ENCODE results near the genes KCNIP2 and ARL3.

DNA sequence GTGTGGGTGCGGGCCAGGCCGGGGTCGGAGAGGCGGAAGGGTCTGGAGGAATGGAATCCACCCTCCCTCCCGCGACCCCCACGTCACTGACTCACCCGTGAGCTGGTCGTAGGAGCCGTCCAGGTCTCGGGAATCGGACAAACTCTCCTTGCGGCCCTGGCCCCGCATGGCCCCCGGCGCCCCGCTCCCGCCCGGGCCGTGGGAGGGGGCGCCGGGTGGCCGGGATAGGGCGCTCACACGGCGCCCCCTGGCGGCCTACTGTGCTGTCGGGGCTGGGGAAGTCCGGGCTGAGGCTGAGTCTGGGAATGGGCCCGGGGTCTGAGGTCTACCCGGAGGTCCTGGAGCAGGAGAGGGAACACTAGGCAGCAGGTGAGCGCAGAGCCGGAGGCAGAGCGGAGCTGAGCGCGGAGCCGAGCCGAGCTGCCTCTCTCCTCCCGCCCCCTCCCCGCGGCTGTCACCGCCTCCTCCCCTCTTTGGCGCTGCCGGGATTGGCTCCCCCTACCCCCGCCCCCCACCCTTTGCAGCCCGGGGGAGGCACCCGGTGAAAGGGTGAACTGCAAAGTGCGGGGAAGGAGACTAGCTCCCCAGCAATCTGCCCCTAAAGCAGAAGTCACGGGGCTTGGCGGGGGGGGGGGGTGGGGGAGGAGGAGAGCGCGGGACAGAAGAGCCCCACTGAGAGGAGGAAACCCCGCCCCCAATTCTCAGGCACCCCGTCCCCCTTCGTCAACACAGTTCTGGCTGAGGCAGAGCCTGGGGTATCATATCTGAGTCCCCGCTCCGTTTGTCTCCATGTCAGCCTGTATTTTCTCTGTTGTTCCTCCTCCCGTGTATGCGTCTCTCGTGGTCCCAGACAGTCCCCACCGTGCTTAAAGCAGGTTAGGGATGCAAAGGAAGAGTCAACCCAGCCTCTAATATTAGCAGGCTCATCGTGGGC is at the start of gene KCNIP2:
Gene KCNIP2 (minus strand): TSS at position 400 of the 934 bp plus-strand sequence.
- RRBS = 12% methylated on average over 14 of the region's 62 CpGs

DNA sequence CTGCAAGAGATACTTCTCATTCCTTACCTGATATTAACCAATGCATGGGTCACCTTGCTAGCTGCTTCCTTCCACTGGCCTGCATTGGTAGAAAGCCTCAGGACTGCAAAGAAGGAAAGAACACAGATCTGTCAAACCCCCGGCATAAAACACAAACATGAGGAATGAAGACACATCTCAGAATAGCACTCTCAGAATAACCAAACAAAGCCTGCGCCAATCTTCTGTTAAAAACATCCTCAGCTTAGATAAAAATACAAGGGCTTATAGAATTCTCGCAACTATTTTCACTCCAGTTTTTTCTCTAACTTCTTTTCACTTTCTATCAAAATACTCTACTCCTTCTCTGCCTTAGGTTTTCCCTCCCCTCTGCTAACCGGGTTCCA is 96.2 kb upstream of the KCNIP2 start:
- RRBS = no CpG with 5 or more reads among the region's 4 CpGs

DNA sequence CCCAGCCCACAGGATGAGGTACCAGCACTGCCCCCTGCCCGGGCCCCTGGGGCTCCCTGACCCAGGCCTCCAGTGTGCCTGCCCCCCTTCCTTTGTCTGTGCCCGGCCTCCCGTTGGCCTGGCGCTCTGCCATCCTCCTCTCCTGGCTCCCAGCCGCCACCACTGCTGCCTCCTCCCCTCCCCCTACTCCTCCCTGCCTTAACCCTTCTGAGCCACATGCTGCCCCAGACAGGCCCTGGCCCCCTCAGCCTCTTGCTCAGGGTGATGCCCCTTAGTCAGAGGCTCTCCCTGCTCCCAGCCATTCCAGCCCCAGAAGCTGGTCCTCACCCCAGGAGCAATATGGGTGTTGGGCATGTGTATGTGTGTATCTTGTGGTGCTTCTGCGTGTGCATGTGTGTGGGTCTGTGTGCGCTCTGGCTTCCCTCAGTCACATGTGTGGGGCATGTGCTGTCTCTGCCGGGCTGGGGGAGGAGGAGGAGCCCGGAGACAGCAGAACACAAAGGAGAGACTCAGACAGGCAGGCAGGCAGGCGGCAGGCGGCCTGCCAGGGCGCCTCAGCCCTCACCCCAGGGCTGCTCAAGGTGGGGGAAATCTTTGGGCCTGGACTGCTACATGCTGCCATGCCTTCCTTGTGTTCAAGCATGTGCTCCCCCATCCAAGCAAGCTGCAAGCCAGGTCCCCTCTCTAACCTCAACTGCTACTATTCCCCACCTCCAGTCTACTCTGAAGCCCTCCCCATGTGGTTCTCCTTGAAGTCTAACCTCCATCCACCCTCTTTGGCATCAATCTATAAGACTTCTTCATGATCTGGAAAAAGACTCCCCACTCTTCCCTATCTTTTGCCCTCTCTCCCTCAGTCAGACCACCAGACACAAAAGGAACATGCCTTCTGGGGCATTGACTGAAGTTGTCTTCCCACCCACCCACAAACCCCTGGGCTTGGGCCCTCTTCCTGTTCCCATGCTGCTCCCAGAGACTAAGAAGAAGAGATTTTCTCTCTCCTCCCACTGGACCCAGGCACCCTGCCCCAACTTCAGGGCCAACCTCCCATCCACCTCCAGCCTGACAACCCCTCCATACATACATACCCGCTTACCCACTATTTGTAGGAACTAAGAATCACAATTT is 2.3 kb downstream of the LDB1 start:
- RRBS = 5% methylated on average over 2 of the region's 13 CpGs

GRCh38 chr10:102132212-102132742 is 563 bp upstream of the PPRC1 start:
- RRBS = no CpG with 5 or more reads among the region's 15 CpGs

DNA sequence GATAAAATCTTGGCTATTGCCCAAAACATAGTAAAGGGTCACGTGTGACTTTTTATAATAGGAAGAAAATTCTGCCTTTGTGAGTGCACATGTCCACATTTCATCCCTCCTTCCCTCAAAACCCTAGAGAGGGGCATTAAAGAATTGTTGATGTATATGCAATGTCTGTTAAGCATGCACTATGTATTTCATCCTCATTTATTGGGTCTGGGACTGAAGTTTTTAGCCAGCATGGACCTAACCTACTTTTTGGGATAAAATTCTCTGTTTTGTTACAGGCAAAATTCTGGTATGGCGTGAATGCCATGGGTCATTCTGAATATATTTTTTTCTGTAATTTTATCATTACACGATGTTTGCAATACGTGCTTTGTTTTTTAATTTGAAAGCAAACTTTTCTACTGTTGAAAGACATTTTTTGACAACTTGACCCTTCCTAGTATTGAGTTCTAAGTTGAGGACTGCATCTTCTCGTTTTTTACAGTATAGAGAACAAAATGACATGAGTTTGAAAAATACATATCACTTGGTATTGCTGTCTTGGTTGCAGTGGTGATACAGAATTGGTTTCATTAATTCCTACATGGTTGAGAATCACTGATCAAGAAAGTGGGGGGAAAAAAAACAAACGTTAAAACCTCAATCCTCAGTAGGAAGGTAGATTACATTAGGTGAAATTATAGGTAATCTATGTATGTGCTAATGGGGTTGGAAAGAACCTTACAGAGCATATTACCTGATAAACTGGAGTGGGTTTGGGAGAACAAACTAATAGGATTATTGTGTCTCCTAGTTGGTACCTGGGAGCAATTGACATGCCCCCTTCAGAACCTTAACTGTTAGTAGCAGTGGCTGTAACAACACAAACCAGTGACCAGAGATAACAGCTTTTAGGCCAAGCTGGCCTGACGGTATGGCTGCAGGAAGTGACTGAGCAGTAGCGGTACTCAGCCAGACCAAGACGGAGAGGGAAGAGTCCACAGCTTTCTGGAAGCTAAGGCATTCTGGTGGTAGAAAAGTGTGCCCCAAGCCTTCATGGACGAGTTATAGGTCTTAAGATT is 10.8 kb downstream of the NOLC1 start:
- RRBS = no CpG with 5 or more reads among the region's 10 CpGs

- RRBS = no CpG with 5 or more reads among the region's 2 CpGs
Measured at GRCh38 chr10:102262825-102263559, 17.7 kb downstream of the GBF1 start.

GRCh38 chr10:102397879-102398376 is 2.4 kb downstream of the NFKB2 start:
- RRBS = 96% methylated on average over 1 of the region's 9 CpGs

GRCh38 chr10:102401218-102401714 is 5.8 kb downstream of the NFKB2 start:
- RRBS = 86% methylated on average over 3 of the region's 13 CpGs

DNA sequence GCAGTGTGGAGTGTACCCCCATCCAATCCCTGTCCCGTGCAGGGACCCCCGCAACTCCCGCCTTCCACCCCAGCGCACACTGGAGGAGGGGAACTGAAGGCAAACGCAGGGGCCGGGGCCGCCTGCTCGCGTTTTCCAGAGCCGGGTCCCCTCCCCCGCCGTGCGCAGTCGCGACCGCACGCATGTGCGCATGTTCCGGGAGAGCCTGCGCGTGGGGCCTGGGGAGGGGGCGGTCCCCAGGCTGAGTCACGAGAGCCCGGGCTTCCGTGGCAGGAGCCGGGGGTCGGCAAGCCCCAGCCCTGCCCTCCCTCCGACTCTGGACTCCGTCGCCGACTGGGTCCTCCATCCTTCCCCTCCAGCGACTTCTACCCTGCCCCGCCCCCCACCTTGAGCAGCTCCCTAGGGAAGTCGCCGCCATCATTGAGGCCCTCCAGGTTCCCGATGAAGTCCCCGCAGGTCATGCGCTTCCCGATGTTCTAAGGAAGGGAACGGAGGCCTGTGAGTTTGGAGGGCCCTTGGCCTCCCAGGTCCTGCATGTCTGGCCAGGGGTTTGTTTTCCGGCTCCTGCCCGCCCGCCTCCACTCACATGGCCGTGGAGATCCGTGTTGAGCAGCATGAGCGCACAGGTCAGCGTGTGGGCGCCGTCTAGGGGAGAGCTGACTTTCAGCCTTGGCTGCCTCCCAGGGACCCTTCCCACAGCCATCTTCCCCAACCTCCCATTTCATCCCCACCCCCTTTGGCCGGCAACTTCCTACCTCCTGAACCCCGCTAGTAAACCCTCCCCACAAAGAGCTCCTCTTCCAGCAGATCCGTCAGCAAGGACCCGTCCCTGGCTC is 7.9 kb downstream of the PSD start:
- RRBS = 2% methylated on average over 15 of the region's 53 CpGs

GRCh38 chr10:102421313-102421847 is 744 bp downstream of the FBXL15 start:
- RRBS = 1% methylated on average over 16 of the region's 44 CpGs

DNA sequence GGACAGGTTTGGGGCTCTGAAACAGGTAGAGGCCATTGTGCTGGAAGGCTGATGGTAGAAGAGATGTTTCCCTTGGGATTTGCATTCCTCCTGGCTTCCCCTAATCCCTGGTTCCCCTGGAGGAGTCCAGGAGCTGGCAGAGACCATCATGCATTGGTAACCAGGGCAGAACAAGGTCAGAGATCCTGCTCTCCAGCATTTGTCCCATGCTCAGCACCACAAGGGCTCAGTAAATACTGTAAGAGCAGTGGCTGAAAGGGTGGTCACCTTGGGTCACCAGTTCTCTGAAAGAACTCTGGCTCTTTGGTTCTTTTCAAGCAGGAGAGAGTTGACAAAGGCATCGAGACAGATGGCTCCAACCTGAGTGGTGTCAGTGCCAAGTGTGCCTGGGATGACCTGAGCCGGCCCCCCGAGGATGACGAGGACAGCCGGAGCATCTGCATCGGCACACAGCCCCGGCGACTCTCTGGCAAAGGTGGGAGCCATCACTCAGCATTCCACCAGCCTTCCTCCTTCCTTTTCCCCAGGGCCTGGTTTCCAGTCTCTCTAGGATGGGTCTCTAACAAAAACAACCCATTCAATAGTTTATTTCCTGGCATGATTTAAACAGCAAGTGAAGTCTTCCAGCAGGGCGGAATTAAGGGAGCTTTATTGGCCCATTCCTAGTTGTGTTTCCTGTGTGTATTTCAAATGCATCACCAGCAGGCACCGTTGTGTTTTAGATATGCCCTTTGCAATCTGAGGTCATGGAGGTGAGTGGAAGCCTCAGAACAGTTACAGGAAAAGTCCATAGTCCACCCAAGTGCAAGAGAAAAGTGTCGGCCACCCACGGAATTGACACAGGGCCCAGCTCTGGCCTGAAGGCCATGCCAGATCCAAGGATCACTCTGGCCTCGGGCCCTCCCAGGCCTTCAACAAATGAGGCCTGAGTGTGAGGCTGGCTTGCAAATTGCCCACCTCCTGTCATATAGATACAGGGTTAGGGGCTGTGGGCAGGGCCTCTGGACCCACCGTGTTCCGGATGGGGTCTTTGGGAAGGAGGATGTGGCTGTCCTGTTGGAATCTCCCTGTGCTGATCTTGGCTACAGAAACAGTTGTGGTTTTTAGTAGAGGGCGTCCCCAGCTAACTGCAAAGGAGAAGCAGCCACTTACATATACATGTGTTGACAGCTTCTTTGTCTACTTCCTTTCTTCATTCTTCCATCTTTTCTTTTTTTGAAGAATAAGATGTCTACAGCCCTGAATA is 47.0 kb upstream of the TRIM8 start:
- RRBS = no CpG with 5 or more reads among the region's 16 CpGs

DNA sequence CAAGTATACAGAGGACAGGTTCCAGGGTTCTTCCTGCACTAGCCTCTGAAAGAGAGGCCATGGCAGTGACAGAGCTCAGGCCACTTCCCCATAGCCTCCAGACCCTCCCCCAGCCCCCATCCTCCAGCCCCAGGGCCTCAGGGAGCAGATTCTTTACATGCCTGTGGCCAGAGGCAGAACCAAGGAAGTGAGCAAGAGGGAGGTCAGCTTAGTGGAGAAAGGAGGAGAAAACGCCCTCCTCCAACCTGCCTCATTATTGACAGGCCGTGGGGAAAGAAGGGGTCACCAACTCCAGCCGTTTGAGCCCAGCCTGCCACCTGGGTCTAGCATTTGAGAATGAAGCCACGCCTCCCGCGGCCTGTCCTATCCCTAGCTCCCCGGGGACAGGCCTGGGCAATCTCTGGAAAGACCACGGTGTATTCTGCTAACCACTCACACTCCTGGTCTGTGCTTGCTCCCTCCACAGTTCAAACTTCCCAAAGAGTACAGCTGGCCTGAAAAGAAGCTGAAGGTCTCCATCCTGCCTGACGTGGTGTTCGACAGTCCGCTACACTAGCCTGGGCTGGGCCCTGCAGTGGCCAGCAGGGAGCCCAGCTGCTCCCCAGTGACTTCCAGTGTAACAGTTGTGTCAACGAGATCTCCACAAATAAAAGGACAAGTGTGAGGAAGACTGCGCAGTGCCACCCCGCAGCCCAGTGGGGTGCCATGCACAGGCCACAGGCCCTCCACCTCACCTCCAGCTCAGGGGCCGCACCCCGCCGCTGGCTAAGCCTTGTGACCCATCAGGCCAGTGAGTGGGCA is 14.5 kb upstream of the TRIM8 start:
- RRBS = no CpG with 5 or more reads among the region's 17 CpGs

- RRBS = no CpG with 5 or more reads among the region's 2 CpGs
Measured at GRCh38 chr10:102631082-102631447, 13.2 kb upstream of the TRIM8 start.

GRCh38 chr10:102670883-102671223 is 26.6 kb downstream of the TRIM8 start:
- RRBS = no CpG with 5 or more reads among the region's 3 CpGs

GRCh38 chr10:102713441-102714706 is at the start of gene ARL3:
ARL3 (minus strand) TSS chr10:102714397.
- RRBS = 2% methylated on average over 16 of the region's 82 CpGs

DNA sequence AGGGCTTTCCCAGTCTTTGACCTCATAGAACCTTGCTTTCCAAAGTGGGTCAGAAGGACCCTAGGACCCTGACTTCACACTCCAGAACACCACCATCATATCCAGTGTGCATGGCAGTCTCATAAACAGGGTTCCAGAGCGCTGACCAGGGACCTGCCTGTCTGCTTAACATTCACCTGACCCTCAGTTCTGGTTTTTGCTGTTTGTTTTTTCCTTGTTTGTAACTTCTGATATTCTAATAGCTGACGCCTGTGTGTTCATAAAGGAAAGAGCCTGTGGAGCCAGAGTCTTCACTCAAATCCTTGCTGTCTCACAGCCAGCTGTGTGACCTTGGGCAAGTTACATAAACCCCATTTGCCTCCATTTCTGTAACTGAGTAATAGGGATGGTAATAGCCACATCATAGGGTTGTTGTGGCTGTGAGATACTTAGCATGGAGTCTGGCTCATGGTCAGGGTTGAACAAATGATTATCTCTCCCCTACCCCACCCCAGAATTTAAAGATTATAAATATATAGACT is 27.0 kb downstream of the WBP1L start:
- RRBS = no CpG with 5 or more reads among the region's 2 CpGs

DNA sequence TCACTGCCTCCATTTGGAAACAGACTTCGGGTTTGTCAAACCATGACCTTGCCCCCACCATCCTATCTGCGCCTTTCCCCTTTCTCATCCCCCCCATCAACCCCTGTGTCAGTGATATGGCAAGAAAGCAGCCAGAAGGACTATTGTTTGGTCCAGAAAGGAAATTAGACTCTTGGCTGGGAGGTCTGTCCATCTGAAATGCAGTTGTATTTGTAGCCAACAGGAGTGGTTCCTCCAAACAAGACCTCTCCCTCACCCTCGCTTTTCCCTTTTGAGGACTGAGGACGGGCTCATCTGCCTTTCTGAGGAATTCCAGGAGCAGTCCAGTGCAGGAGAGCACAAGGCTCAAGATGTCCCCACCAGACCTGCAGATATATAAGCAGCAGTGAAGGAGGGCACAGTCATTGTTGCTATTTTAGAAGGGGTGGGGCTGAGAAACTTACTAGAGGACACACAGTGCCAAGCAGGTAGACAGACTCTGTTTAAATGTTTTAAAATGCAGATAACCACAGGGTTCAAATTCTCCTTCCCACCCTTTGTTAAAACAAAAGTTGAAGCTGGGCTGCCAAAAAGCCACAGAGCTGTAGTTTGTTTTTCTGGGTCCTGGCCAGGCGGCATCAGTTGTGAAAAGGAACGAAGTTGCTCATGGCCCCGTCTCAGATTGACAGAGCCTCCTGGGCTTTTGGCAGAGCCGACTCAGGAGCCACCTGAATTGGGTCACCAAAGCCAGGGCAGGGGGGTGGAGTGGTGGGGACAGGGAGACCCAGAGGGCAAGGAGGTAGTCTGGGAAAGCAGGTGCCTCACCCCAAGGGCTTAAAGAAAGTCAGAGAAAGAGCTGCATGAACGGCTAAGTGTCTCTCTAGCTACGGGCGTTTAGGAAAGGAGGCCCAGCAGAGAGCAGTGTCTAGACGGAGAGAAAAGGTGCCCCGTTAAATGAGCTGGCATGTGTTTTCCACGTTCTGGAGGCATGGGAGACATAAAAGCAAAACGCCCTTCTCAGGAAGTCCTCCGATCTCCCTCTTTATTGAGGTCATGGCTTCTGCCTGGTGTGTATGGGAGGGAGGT is 37.2 kb downstream of the CYP17A1 start:
- RRBS = no CpG with 5 or more reads among the region's 16 CpGs

DNA sequence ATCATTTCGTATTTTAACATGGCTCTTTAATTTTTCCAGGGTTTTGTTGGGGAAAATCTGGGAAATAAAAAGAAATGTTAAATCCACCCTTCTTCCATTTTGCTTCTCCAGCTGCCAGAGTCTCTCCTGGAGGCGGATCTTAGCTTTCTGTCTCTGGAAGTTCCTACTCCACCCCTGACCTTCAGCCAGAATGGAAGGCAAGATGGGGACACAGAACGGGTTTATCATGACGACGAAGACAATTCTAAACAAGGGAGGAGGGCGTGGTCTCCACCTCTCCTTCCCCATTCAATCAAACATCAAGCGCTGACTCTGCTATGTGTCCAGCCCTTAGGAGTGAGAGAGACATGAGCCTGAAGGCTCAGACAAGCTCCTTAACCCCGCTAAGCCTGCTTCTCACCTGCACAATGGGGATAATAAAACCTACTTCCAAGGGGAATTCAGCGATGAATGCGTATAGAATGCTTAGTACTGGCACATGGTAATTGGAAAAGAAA is 3.1 kb downstream of the CYP17A1 start:
- RRBS = no CpG with 5 or more reads among the region's 10 CpGs

- RRBS = no CpG with 5 or more reads among the region's 7 CpGs
Measured at GRCh38 chr10:102965325-102966006, 47.4 kb downstream of the CNNM2 start.

DNA sequence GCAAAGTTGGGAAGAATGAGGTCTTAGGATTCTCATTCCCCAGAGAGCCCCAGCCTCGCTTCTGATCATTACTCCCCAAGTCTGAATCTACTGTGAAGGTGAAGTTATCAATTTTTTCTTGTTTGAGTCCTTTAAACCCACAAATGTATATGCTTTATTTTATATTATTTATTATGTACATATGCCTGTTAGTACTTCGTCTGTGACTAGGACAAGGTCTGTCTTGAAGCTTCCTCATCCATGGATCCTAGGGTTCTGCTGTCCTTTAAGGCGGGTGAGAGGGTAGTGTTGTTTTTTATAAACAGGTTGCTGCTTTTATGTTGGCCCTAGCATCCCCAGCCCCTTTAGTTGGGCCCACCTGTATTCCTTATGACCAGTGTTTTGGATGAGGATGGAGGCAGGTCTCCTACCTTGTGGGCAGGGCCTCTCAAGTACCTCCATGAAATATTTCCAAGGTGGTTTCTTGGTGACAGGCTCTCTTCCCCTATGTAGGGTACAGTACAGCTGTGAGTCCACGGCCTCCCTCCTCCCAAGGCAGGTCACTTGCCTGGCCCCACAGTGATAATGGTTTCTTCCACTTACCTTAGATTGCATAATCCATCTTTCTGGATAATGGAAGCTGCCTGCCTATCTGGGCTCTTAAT is 110.6 kb downstream of the NT5C2 start:
- RRBS = no CpG with 5 or more reads among the region's 4 CpGs

Measured in renal cortical epithelial cell (primary cell).